Mesenchymal stem cell of adipose (primary cell): Measurements from ENCODE around the gene C13orf46.

DNA sequence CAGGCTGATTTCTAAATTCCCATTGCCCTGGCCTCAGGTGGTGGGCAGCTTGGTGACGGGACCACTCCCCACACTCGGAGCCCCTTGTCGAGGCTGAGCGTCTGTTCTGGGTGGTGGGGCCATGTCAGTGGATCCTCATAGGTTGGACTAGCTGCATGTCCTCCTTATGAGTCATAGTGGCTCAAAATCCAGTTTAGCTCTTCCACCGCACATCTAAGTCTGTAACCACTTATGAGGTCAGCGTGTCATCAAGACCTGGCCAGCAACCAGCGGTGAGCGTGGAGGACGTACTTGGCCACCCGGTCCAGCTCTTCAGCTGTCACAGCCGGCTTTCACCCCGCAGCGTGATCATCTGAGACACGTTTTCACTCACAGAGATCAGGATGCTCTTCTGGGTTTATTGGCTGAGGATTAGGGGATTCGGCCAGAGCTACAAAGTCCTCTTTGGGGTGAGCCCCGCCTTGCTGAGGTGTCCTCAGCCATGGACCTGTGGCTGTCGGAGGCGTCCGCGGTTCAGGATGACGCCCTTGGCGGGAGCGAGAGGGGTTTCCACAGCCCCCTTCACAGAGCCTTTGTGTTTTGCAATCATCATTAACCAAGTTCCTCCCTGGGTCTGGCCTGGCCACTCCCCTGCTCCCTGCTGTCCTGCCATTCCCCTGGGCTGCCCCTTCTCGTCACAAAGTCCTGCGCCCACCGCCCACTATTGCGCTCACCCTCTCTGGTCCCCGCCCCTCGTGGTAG lies 41.9 kb downstream of the ADPRHL1 start:
- CAGE, long polyA plus RNA = no peak

GRCh38 chr13:113417174-113417755 lies 36.0 kb downstream of the ADPRHL1 start:
- CAGE, long polyA plus RNA = no peak

DNA sequence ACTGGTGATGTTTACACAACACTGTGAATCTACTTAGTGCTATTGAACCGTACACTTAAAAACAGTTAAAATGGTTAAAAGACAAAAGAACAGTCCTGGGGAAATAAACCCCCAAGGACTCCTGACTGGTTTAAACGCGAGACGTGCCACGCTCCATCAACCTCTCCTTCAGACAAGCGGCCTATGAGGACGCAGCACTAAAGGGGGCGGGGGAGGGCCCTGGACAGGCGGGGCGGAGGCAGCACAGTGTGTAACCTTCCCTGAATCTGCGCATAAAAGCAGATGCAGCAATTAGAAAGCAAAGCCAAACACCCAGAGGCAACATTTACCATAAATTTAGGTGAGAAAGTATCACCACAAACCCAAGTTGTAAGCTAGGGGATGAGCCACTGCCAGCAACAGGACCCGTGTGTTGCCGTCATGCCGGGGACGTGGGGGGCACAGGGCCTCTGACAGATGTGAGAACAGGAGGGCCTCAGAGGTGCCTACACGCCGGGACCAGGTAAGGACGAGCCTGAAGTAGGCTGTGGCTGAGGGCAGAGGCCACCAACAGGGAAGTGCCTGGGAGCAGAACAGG lies 15.3 kb upstream of the ADPRHL1 start:
- CAGE, long polyA plus RNA = no peak

- CAGE, long polyA plus RNA = no peak
These were observed 16.3 kb downstream of the DCUN1D2 start for GRCh38 chr13:113474226-113474613.

- CAGE, long polyA plus RNA = no peak
These were observed 38.8 kb upstream of the TFDP1 start for GRCh38 chr13:113545615-113546295.

- CAGE, long polyA plus RNA = no peak
These were observed 17.0 kb downstream of the TFDP1 start for GRCh38 chr13:113601166-113602382.

GRCh38 chr13:113724828-113725544 lies 34.0 kb upstream of the TMEM255B start:
- CAGE, long polyA plus RNA = no peak

DNA sequence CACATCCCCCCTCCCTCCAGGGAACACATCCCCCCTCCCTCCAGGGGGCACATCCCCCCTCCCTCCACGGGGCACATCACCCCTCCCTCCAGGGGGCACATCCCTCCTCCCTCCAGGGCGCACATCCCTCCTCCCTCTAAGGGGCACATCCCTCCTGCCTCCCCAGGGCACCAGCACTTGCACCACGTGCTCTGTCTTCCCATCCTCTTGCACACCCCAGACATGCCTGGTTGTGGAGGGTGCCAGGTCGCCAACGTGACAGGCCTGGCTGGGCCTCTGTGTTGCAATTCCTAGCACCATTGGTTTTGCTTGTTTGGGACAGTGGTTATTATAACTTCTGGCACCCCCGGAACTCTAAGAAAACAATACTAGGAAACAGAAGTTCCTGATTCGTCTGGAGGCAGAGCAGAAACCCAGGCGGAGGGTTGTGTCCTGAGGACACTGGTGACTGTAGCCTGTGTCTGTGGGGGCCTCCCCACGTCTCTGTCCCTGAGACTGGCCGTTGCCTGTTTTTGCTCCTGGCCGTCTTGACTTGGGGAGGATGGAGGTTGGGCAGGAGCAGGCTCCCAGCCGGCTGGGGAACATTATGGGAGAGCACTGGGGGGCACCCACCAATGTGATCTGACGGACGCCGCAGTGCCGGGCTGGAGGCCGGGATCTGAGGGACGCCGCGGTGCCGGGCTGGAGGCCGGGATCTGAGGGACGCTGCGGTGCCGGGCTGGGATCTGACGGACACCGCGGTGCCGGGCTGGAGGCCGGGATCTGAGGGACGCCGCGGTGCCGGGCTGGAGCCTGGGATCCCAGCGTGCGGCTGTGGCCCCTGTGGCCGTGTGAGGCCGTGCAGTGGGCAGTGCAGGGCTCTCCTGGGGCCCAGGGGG lies 46.2 kb downstream of the GAS6 start:
- CAGE, long polyA plus RNA = no peak

GRCh38 chr13:113858517-113859124 lies 5.3 kb downstream of the GAS6 start:
- CAGE, long polyA plus RNA = no peak

DNA sequence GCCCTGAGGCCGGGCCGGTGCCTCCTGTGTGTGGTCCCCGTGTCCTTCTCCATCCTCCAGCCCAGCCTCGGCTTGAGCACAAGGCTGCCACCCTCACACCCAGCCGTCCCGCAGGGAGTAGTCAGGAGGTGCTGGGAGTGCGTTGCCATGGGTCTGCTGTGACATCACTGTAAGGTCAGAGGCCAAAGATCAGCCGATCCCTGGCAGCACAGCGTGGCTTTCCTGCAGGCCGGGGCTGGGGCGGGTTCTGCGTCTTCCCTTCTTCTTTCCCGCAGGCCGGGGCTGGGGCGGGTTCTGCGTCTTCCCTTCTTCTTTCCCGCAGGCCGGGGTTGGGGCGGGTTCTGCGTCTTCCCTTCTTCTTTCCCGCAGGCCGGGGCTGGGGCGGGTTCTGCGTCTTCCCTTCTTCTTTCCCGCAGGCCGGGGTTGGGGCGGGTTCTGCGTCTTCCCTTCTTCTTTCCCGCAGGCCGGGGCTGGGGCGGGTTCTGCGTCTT lies at the start of gene C13orf46:
Gene C13orf46, minus strand, starts transcription at position 132 of the 491 bp plus-strand sequence.
- CAGE, long polyA plus RNA = no peak

GRCh38 chr13:114067199-114068483 lies 64.8 kb downstream of the RASA3 start:
- CAGE, long polyA plus RNA = no peak

DNA sequence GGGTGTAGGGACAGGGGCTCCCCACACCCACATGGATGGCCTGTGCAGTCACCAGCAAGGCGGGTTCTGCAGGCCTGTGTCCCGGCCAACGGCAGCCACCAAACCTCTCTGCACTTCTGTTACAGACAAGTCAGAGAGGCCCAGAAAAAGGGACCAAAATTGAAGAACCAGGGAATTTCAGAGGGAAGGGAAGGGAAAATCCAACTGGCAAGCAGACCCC lies 31.5 kb downstream of the RASA3 start:
- CAGE, long polyA plus RNA = no peak

- CAGE, long polyA plus RNA = no peak
These were observed 2.5 kb downstream of the RASA3 start for GRCh38 chr13:114129679-114130537.

DNA sequence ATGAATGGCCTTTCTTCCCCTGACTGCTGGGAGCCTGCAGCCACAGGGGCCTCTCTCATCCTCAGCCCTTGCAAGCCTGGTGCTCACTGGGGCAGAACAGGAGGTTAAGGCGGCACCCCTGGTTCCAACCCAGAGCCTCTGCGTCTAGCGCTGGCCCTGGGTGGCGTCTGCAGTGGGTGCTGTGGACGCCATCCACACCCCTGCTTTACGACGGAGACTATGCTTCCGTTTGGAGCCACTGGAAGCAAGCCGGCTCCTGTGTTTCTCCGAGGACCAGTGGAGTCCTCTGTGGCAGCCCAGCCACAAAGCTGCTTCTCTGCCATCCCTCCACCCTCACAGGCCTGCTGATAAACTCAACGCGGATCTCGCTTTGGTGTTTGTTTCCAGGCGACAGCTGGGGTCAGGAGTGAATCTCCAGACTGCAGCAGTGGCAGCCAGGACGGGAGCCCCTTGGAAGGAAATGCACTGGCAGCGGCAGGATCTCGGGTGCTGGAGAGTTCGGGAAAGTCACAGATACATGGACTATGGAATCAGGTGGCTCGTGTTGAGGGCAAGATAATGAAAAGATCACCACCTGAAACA lies 2.1 kb upstream of the RASA3 start:
- CAGE, long polyA plus RNA = no peak

- CAGE, long polyA plus RNA = no peak
These were observed 7.9 kb upstream of the RASA3 start for GRCh38 chr13:114140026-114140945.

DNA sequence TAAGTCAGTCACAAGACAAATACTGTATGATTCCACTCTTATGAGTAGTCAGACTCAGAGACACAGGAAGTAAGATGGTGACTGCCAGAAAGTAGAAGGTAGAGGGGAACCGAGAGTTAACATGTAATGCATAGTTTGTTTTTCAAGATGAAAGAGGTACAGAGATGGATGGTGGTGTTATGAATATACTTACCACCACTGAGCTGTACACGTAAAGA lies 1.2 kb upstream of the CHAMP1 start:
- CAGE, long polyA plus RNA = no peak